ENCODE measurements around a stretch of chr16.

DNA sequence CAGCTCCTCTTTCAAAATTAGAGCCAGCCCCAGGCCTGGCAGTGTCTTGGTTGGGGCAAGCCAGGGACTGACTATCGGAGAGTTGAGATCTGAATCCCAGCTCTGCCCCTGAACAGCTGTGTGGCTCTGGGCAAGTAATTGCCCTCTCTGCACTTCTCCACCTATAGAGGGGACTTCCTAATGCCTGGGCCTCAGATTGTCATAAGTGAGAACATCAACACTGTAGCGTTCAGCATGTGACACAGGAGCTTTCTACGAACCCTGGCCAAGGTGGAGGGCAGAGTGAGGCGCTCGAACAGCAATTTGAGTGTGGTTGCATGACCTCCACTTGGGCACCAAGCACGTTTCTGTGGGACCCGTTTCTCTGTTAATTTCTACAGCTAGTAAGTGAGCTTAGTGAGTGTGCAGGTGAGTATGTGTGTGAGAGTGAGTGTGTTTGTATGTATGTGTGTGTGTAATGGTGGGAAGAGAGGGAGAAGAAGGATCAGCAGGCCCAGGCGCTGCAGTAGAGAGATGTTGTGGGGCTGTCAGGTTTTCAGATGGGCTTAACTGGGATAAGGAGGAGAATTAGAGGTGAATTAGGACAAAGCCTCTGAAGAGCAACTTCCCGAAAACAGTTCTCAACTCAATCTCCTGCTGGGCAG lies 63.1 kb downstream of the CLEC16A start:
- PRO-cap: no peak

GRCh38 chr16:11253204-11254062 lies 2.6 kb downstream of the SOCS1 start:
- PRO-cap: no peak

DNA sequence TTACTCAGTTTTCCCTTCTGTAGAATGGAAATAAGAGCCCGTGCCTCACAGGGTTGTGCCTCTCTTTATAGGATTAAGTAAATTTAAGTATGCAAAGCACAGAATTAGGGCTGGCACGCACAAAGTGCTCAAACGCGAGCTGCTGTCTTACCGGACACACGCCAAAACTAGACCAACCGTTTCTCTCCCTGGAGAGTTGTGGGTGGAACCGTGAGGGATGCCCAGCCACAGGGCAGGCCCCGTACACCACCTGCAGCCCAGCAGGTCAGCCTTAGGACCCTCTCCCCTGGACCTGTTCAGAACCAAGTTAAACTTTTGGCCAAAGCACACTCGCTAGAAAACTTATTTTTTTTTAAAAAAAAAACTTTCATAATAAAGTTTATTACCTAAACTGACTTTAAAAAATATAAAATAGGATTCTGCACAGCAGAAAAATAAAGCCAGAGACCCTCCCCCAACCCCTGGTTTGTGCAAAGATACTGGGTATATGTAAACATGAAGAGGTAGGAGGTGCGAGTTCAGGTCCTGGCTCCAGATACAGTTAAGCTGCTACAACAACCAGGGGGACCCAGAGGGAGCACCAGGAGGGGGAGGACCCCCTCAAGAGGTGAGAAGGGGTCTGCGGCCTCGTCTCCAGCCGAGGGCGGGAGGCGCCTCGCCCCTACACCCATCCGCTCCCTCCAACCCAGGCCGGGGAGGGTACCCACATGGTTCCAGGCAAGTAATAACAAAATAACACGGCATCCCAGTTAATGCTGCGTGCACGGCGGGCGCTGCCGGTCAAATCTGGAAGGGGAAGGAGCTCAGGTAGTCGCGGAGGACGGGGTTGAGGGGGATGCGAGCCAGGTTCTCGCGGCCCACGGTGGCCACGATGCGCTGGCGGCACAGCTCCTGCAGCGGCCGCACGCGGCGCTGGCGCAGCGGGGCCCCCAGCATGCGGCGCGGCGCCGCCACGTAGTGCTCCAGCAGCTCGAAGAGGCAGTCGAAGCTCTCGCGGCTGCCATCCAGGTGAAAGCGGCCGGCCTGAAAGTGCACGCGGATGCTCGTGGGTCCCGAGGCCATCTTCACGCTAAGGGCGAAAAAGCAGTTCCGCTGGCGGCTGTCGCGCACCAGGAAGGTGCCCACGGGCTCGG lies 1.6 kb downstream of the SOCS1 start:
- PRO-cap: no peak

DNA sequence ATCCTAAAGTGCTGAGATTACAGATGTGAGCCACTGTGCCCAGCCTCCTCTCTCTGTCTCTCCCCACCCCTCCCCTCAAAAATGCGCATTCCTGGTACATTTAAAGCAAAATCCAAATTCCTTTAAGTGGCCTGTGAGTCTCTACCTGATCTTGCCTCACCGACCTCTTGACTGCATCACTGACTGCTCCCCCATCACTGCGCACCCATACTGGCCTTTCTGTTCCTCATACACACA lies 17.5 kb upstream of the RMI2 start:
- PRO-cap: no peak

GRCh38 chr16:11329015-11329681 lies 16.1 kb upstream of the RMI2 start:
- PRO-cap: no peak

DNA sequence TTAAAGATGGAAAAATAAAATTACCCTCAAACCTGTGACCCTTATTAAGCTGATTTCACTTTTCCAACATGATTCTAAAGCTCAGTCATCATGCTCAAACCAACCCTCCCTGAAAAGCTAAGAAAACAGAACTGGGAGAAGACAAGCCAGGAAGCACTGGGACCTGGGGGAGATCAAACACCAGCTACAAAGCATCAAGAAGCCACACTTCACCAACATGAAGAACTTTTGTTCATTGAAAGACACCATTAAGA lies 29.2 kb downstream of the ENSG00000188897 start:
- PRO-cap: no peak

- PRO-cap: no peak
Measured at GRCh38 chr16:11534235-11534649, 7.2 kb upstream of the ENSG00000188897 start.

DNA sequence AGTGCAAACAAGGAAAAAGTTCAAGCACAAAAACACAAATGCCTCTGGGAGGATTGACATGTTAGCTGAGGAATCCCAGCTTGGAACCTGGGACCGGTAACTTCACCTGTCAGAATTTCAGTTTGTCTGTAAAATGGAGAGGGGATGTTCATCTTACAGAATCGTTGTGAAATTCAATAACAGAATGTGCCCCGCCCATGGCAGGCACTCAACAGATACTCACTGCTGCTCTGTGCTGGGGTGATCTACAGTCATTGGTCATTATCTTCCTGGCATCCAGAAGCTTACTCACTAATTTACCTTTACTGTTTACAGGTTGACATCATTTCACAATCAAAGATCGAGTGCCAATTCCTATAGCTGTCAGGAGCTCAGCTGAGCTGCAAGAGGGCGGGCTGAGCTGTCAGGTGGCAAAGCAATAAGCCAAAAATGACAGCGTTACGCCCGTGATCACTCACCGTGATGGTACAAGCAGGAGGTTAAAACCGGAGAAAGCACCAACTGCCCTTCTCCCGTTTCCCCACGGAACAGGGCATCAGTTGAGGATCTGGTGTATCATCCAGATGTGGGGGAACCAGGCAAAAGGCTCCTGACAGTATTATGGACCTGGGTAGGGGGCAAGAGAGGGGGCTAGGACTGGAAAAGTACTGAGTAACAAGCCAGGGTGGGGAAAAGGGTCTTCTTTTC lies 8.4 kb upstream of the ENSG00000188897 start:
- PRO-cap: no peak

GRCh38 chr16:11551101-11551574 lies 24.1 kb upstream of the ENSG00000188897 start:
- PRO-cap: no peak

GRCh38 chr16:11563369-11564159 lies 23.2 kb downstream of the LITAF start:
- PRO-cap: no peak

- PRO-cap: no peak
Measured at GRCh38 chr16:11565455-11566198, 21.1 kb downstream of the LITAF start.

- PRO-cap: no peak
Measured at GRCh38 chr16:11584440-11585075, 2.2 kb downstream of the LITAF start.

DNA sequence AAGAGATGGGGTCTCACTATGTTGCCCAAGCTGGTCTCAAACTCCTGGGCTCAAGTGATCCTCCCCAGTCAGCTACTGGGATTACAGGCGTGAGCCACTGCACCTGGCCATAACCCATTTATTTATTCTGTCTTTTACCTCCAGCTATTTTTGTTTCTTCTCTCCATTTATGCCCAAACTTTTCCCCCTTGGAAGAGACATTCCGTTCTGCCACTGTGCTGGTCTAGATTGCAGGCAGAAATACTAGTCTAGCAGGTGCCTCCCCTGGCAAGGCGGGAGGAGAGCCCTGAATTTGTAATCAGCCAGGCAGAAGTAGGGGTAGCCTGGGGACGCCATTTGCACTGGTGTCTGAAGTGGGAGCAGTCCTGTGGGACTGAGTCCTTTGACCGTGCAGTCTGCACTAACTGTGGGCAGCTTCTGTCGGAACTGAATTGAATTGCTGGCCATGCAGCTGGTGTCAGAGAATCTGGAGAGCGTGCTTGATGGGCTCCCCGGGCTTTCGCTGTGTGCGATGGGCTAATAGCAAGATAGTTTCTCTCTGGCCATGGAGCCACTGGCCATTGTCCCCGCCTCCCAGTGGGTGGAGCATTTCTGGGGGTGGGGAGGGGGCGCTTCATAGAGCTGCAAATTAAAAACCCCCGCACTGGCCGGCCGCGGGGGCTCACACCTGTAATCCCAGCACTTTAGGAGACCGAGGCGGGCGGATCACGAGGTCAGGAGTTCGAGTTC lies 31.5 kb upstream of the LITAF start:
- PRO-cap: no peak

- PRO-cap: no peak
Measured at GRCh38 chr16:11668585-11669532, 604 bp downstream of the SNN start.

GRCh38 chr16:11672641-11673306 lies 4.5 kb downstream of the SNN start:
- PRO-cap: no peak

DNA sequence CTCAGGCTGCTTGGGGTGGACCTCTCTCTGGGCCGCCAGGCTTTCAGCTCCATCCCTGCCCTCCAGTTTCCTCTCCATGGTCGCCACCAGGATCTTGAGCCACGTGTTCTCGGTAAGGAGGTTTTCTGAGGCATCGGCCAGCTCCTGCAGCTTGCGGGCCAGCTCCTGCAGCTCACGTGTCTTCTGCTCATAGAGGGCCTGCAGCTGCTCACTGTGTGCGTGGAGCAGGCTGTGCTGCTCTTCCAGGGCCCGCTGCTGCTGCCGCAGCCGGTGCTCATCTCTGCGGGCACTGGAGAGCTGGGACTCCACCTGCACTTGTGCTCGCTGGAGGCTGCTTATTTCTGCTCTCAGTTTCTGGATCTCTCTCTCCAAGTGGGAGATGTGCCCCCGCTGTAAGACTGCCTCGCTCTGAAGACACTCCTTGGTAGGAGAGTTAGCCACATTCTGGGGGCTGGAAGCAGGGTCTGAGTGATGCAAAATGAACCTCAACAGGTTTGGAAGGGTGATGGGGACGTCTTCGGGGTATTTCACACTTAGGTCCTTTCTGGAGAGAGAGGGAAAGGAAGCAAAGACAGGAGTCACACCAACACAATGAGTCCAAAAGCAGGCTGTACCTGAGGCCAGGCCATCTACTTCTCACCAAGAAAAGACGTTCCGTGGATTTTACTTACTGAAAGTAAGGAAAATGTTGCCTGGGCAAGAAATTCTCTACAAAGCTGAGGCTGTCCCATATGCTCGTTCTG lies 11.2 kb downstream of the SNN start:
- PRO-cap: no peak

DNA sequence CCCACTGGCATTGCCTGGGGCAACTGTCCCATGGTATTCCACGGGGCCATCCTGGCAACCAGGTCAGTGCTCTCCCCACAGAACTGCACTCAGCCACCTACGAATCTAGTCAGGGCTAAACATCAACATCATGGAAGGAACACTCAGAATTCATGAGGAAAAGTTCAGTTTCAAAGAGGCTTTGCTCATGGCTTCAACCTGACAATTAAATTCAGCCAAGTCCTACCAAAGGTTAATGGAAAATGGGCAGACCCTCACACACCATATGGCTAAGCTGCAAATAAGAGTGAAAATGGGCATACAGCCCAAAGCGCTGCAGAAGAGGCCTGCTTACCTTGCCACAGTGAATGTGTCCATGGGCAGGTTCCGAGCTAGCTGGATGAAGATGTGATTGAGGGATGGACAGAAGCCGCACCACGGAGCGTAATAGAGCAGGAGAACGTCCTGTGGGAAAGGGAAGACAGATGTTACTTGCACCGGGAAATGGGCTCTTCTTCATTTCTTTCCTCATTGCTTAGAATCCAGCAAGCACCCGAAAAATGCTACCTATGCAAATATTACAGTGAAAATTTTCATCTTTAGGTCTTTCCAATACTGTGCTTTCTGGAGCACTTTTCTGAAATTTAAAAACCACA lies 19.4 kb downstream of the SNN start:
- PRO-cap: no peak

GRCh38 chr16:11698028-11698591 lies 29.9 kb downstream of the SNN start:
- PRO-cap: no peak

GRCh38 chr16:11839387-11840213 lies 11.7 kb downstream of the RSL1D1 start:
- PRO-cap: no peak

DNA sequence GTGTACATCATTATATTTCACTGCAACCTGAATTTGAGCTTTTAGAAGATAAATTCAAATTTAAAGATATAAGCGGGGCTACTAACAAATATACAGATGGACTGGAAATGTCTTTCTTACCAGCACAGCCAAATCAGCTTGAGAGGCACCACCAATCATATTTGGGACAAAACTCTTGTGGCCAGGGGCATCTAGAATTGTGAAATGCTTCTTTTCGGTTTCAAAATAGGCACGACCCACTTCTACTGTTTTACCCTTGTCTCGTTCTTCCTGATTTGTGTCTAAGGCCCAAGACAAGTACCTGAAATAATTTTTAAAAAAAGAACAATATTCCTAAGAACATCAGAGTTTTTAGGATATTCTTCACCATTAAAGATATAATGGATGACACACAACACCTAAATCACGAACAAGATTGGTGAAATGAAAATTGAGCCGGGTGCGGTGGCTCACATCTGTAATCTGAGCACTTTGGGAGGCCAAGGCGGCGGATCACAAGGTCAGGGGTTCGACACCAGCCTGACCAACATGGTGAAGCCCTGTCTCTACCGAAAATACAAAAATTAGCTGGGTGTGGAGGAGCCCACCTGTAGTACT lies 28.2 kb downstream of the GSPT1 start:
- PRO-cap: no peak

Measured in left common carotid artery plus branches (tissue), 1 donor.